ENCODE data around the genes ZNF80 and TIGIT.

GRCh38 chr3:112464168-112464649 lies 35.1 kb downstream of the BTLA start:
- PRO-cap, result no peak

DNA sequence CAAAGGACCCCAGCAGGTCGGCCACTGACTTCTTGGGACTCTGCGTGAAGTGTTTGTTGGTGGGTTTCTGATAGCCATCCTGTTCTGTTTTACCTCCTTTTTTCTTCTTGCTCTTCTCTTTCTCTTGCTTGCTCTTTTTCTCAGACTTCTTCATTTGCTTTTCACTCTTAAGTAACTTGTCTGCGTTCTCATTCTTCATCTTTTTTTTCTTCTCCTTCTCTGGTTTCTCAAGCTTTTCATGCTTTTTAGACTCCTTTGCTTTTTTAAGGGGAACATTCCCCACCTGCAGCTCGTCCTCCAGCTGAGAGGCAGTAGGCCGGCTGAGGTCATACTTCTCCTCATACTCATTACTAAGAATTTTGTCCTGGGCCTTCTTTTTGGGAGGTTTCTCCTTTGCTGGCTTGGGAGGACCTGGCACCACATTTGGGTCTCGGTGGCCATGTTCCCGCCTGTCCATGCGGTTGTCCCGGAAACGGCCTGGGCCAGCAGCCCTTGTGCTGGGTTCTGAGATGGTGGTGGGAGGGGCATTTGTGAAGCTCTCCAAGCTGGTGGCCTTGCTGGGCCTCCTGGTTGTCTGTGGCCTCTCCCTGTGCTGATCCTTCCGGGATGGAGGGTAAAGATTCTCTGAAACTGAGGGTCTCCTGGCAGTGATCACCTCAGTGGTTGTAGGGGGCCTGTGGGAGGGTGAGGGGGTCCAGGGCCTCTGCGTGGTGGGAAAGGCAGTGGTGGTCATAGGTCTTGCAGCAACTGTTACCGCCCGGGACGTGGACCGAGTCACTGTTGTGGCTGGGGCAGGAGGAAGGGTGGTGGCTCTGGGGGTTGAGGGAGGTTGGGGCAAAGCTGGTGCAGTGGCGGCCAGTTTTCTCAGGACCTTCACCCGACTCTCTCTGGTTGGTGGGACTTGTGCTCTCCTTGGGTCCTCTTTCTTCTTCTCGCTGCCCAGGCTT lies 2.6 kb downstream of the CCDC80 start:
- PRO-cap, result no peak

DNA sequence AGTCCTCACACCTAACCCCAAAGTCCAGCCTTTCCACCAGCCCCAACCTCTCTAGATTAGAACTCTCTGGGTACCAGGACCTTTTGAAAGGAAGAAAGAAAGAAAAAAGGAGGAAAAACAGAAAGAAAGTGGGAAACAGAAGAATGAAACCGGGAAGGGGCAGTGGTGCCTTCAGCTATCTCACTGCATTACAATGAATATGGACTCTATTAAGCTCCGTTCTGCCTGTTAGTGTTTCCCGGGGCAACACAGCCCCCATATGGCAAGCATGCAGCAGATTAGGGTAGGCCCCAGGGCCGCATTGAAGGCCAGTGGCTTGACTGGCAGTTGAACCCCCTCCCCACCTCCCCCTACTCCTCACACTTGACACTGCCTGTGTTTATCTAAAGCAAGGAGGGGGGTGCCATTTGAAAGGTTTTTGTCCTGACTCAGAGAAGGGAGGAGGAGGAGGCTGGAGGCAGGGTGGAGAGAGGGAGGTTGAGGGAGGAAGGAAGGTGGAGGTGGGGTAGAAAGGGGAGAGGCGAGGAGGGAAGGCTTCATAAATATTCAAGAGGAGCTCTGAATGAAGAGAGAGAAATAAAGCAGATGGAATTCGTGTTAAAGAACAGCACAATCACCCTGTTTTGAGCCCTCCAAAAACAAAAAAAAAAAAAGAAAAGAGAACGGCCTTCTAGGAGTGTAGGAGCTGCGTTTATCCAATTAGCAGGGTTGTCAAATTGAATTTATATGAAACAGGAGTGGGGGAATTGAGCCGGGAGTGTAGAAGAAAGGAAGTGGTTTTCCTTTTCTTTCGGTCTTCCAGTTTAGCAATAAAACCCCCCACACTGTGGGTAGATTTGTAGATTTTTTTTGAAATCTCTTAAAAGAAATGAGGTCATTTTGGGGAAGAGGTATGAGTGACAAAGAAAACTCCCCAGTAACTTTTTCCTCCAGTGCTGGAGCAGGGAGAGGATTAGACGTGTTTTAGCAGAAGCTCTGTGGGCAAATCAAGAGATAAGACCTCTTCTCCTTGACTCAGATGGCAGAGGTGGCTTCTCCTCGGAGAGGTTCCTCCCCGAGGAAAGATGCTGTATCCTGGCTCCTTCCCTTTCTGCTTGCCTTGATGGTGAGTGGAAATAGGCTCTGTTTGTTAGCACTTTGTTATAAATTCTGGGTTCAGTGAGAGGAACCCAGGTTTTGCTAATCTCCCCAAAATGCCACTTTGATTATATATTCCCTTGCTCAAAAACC lies 30.5 kb downstream of the BOC start:
- PRO-cap, result unidirectional peak, plus-strand start at position 508 of the sequence

DNA sequence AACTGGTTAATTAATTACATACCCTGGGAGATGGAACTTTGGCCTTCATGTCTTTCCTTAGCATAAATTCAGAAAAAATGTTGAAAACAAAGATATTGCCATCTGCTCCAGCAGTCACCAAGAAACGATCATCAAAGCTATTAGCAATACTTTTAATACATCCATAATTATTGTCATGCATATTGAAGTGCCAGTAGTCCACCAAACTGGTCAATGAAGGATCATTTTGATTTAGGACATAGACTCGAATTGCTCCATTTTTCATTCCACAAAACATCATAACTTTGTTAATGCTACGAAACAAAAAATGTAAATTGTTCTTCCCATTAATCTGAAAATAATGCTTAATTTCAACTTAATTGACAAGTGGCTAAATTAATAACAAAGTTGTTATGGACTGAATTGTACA lies 75.3 kb downstream of the CFAP44 start:
- PRO-cap, result no peak

- PRO-cap, result bidirectional peak, plus-strand start at chr3:113533567, minus-strand start at chr3:113533274
These were observed 575 bp downstream of the SIDT1 start for GRCh38 chr3:113532665-113533594.

- PRO-cap, result no peak
These were observed 4.4 kb downstream of the SIDT1 start for GRCh38 chr3:113536550-113537295.

- PRO-cap, result bidirectional peak, plus-strand start at chr3:113659390, minus-strand start at chr3:113659230
These were observed 37.4 kb downstream of the USF3 start for GRCh38 chr3:113659036-113659517.

GRCh38 chr3:113697075-113697947 lies 869 bp upstream of the USF3 start:
- PRO-cap, result bidirectional peak, plus-strand start at chr3:113697600, minus-strand start at chr3:113697538

- PRO-cap, result no peak
These were observed 22.0 kb upstream of the USF3 start for GRCh38 chr3:113718110-113719245.

- PRO-cap, result no peak
These were observed 944 bp downstream of the ZDHHC23 start for GRCh38 chr3:113948806-113949107.

DNA sequence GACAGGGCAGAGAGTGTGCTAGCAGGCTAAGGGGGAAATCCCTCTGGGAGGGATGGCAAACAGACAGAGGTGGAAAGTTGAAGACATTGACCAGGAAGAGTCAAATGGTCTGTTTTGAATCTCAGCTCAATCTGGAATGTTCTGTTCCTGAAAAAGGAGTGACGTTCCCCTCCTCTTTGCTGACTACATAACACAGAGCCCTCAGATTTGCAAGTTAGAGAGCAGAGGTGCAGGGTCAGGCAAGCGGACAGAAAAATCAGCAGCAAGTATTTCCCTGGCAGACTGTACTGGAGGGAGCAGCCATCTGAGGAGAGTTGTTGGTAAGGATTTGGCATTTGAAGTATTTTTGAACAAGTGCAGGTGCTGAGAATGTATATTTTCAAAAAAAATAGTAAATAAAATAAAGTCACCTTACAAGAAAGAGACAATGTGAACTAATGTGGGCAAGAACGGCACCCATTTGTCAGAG lies 17.7 kb downstream of the ZNF80 start:
- PRO-cap, result bidirectional peak, plus-strand start at position 217 of the sequence, minus-strand start at position 88 of the sequence

GRCh38 chr3:114237483-114237828 lies at the start of gene ZNF80:
Gene ZNF80 (minus strand): TSS chr3:114237578.
- PRO-cap, result no peak

- PRO-cap, result bidirectional peak, plus-strand start at chr3:114293978, minus-strand start at chr3:114293835
These were observed at the start of gene TIGIT for GRCh38 chr3:114293419-114294482. Gene TIGIT (plus strand): TSS chr3:114294028.

DNA sequence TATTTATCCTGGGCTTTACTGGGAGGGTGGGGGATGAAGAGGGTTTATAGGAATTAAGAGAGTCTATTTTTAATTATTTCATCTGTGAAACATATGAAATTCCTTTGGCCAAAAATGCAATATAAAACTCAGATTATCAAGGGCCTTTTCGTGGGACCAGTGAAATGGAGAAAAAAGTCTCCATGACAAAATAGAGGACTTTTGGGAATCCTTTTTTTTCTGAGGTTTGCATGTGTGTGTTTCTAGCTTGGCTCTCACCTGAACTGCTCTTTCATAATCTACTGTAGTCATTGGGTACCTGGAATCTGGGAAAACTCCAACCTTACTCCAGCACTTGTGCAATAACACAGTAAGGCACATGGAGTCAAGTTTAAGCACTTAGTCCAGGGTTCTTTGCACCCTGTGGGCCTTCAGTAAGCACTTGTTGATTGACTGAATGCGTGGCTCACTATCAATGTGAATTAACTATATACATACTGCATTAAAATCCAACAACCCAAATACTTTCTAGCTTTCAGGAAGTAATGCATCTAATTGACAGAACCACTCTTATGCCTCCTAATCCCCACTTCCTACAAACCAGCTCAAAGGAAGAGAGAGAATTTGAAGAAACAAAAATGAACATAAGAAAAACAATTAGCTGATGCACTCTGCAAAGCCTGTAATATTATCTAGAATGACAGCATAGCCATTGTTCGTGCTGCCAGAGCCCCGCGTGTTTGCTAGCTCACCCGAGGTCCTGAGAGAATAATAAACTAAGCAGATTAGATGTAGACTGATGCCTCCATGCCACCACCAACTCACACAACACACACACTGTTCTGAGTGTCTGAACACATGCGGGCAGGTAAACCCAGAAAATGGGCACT lies 299.4 kb downstream of the ZBTB20 start:
- PRO-cap, result no peak

GRCh38 chr3:114928134-114928772 lies 218.8 kb downstream of the ZBTB20 start:
- PRO-cap, result no peak

GRCh38 chr3:114984127-114984747 lies 162.9 kb downstream of the ZBTB20 start:
- PRO-cap, result no peak

DNA sequence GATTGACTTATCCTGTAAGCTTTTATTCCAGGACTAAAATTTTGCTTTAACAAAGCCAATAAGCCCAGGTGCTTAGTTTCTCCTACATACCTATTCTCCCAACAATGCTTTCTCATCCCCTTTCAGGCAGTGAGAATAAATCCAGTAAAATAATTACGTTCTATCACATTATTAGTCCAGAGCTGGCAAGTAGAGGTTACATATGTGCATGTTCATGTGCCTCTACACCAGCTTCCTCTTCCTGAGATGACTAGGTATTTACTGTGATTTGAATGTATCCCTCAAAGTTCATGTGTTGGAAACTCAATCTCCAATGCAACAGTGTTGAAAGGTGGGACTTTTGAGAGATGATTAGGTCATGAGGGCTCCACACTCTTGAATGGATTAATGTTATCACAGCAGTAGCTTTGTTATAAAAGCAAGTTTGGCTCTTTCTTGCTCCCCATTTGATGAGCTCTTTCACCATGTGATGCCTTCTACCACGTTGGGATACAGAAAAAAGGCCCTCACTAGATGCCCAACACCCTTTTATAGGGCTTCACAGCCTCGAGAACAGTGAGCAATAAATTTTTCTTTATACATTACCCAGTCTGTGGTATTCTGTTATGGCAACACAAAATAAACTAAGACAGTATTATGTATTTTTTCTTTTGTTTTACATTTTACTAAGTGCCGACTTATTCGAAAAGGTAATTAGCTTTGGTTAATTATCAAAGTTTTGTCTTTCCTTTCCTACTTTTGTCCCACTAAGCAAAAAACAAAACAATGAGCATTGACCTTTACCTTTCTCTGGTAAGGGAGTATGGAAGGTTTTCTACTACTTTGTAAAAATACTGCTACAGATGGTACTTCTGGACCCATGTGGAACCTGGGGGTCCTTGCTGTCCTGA lies 137.5 kb downstream of the ZBTB20 start:
- PRO-cap, result no peak

- PRO-cap, result no peak
These were observed 83.3 kb downstream of the GAP43 start for GRCh38 chr3:115706658-115706941.

DNA sequence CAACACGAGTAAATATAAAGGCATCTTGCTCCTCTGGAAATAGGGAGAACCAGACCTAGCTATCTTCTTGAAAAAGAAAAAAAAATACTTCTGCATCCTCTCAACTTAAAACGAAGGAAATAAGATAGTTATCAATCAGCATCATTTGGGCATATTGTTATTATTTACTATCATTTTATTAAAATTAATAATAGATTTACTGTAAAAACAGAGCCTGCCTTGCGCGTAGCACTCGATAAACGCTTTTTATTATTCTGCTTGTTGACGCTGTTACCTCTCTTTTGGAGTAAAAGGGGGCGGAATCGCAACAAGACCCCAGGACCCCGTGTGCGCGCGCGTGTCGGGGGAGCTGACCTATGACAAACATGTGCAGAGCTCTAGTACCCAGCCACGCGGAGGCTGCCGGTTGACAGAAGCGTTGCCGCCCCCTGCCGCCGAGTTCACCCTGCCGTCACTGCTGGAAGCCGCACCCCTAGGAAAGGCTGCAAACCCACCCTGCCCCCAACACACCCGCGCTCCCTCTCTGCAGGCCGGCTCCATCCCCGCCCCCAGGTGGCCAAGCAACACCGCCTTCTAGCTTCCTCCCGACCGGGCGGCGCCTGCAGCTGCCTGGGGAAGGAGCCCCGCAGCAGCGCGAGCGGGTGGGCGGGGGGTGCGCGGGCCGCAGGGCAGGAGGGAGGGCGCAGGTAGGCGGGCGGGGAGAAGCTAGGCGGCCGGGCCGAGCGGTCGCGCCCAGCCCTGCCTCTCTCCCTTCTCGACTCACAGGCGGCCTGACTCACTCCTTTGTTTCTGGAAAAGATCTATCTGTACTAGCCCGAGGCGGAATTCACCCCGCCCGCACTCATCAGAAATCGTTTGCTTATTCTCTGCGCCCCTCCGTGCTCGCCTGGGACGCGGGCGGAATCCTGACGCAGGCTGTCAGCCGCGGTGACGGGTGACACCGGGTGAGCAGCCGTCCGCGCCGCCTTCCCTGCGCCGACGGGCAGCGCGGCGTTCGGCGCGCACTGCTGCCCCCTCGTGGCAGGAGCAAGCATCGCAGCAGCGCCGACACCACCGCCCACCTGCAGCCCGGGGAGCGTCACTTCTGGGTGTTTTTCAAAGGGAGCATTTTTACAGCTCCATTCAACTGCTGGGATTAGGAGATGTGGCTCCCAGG lies 160.7 kb downstream of the GAP43 start:
- PRO-cap, result bidirectional peak, plus-strand start at position 700 of the sequence, minus-strand start at position 447 of the sequence; bidirectional peak, plus-strand start at position 757 of the sequence, minus-strand start at position 761 of the sequence; bidirectional peak, plus-strand start outside the sequence, minus-strand start at position 980 of the sequence

DNA sequence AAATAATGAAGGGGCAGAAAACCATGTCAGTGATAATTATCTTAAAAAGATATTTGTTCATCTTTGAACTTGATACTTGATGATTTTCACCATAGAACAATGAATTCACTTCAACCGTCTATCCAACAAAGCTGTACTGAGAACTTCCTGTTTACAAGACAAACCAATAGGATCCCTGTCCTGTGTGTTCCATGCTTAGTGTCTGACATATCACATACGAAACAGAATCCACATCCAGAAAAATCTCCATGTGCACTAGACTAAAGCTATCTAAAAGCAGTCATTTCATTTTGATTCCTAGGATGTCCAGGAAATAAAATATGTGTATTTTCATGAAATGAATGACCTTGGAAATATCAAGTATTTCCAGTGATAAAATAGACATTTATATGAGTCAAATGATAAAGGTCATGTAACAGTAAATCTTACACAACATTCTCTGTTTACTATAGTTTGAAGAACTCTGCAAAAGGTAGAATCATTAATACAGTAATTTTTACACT lies 507.0 kb upstream of the LSAMP start:
- PRO-cap, result no peak

All from pulmonary lymph node (tissue), 1 donor.